ENCODE measurements around a stretch of chr18.

DNA sequence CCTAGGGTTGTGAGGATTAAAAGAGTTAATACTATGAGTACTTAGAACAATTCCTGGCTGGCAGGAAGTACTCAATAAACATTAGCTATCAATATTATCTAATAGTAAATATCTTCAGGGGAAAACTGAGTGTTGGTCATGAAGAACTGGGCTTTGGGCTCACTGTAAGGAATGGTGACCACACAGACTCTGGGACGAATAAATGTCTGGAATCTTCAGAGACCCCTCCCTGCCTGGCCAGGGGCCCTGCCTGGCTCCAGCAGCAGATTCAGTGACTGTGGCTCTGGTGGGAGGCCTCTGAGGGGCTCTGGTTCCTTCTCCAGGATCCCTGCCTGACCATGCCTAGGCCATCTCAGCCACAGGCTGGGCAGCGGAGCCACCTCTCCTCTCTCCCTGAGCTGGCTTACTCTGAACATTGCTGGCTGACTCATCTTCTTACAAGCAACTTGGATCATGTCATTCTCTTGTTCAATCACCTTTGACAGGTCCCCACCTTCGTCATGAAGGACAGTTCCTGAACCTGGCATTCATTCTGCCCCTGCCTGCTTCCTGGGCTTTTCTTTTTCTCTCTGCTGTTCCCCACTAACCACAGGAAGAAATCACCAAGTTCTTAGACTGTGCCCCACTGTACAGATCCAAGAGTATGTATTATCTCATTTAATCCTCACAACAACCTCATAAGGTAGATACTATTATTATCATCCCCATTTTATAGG lies 155.3 kb upstream of the SMAD2 start:
- PRO-cap: no peak

DNA sequence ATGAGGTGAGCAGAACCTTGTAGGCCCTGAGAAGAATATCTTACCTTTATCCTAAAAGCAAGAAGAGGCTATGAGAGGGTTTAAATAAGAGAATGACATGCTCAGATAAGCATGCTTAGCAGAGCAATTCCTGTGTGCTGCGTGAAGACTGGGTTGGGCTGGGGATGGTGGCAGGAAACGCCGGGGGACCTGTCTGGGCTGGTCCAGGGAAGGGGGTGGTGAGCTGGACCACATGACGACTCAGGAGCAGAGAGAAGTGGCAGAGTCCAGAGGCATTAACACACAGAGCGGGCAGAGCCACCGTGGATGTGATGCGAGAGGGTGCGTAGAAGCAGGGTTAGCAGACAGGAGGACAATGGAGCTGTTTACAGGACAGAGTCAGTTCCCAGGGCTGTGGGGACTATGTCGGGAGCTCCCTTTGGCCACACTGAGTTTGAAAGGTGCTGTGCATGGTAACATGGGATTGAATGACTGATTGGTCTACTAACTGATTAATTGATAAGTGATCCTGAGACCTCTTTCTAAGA lies 84.5 kb downstream of the ZBTB7C start:
- PRO-cap: no peak

DNA sequence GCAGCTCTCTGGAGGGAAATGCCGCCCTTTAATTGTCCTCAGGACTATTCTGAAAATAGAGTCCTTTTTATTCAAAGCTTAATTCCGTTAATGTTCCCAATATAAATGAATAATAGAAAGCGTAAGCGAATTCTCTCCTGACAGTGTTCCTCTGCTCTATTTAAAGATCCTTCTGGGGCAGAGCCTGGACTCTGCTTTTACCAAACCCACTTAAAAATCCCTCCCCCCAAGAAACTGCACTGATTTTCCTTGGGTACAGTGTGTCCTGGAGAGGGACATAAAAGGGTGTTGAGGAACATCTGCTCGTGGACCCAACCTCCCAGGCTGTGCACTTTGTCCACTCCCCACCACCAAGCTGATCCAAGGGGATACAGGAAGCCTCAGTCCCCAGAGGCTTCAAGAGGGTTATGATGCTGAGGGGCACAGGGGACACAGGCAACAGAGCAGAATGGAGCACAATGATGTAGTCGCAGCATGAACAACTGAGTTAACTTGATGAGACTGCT lies 40.1 kb upstream of the ZBTB7C start:
- PRO-cap: no peak

DNA sequence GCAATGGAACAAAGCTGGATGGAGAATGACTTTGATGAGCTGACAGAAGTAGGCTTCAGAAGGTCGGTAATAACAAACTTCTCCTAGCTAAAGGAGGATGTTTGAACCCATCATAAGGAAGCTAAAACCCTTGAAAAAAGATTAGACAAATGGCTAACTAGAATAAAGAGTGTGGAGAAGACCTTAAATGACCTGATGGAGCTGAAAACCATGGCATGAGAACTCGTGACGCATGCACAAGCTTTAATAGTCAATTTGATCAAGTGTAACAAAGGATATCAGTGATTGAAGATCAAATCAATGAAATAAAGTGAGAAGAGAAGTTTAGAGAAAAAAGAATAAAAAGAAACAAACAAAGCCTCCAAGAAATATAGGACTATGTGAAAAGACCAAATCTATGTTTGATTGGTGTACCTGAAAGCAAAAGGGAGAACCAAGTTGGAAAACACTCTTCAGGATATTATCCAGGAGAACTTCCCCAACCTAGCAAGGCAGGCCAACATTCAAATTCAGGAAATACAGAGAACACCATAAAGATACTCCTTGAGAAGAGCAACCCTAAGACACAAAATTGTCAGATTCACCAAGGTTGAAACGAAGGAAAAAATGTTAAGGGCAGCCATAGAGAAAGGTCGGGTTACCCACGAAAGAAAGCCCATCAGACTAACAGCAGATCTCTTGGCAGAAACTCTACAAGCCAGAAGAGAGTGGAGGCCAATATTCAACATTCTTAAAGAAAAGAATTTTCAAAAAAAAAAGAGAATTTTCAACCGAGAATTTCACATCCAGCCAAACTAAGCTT lies 111.5 kb downstream of the CTIF start:
- PRO-cap: no peak

GRCh38 chr18:48657297-48657954 lies 118.6 kb downstream of the CTIF start:
- PRO-cap: no peak

DNA sequence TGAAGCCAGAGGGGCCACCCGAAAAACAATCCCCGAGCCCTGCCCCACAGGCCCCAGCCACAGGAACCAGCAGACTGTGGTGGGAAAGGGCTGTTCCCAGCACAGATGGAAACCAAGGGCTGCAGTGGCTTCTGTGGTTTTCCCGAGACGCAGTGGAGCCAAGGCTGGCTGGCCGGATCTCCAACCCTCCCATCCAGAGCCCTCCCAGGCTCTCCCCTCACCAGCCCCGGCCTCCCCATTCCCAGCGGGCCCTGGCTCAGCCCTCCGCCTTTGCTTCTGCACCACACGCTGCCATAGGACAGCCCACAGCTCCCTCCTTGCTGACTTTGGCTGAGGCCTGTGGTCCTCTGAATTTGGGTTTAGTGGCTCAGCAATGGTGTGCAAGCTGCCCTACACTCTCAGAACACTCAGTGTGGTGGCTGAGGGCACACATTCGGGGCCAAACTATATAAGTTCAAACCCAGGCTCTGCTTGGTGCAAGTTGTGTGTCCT lies 200.2 kb downstream of the SMAD7 start:
- PRO-cap: no peak

DNA sequence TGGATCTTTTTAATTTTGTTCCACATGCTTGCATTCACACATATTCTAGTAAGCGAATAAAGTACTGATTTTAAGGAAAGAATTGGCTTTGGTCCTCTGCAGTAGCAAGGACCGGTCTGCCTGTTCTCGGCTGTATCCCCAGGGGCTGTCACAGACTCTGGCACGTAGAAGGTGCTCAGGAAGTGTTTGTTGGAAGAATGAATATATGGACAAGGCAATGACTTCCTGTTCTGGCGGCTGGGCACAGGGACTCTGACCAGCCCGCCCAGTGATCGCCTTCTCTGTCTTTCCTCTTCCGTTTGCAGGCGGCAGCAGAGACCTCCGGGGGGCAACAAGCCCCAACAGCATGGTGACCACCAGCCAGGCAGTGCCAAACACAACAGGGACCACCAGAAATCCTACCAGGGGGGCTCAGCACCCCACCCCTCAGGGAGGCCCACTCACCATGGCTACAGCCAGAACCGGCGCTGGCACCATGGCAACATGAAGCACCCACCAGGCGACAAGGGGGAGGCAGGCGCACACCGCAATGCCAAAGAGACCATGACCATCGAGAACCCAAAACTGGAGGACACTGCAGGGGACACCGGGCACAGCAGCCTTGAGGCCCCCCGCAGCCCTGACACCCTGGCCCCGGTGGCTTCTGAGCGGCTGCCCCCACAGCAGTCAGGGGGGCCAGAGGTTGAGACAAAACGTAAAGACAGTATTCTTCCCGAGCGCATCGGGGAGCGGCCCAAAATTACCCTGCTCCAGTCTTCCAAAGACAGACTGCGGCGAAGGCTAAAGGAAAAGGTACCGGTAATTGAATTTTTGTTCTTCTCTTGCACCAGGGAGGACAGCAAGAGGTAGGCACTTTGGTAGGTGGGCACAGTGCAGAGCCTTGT lies 192.9 kb downstream of the SMAD7 start:
- PRO-cap: no peak

DNA sequence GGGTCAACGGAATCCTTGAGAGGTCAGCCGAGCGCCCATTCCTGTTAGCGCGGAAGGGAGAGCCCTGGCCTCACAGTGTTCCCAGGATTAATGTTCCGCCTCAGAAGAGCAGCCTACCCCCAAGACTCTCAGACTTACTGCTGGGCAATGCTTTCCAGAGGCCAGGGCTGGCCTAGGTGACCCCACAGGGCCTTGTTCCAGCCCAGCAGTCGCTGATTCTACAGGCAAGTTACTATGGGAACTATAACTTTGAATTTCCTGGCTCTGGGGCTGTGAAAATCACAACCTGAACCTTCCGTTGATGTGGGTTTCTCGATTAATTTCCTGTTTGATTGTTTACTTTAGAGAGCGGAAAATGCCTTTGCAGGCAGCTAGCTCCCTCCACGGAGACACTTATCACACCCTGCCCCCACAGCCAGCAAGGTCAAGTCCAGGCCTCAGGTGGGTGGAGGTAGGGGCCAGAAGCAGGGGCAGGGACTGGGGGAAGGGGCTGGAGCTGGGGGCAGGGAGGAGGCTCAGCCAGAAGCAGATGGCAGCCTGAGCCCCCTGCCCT lies 108.2 kb downstream of the SMAD7 start:
- PRO-cap: no peak

DNA sequence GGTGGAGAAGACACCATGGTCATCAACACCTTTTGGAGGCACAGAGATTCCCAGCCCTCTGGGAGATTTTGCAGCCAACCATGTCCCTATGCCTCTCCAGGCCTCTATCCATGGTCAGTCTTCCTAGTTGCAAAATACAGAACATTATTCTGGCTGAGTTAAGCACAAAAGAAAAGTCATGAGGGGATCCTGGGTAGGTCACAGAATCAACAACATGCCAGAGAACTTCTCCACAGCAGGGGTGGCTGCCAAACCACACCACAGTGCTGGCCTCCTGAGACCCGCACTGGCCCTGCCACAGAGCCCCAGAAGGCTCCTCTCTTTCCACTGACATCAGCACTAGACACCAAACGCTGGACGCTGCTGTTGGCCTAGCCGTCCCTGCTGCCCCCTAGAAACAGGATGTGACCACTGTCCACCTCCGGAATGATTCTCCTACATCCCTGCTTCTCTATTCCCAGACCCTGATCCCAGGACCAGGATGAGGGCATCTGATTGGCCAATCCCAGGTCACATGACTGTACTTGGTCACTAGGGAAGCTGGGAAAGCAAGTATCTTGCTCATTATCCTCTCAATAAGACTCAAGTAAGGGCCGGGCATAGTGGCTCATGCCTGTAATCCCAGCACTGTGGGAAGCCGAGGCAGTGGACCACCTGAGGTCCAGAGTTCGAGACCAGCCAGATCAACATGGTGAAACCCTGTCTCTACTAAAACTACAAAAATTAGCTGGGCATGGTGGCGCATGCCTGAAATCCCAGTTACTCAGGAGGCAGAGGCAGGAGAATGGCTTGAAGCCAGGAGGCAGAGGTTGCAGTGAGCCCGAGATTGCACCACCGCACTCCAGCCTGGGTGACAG lies 47.6 kb downstream of the SMAD7 start:
- PRO-cap: no peak

GRCh38 chr18:48924343-48925422 lies 26.1 kb downstream of the SMAD7 start:
- PRO-cap: no peak

DNA sequence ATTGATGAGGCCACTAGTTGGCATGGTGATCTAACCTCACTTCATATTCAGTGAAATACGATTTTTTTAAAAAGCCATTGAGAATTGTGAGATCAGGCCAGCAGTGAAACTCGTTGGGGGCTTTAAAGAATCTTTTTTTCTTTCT lies 2.3 kb upstream of the SMAD7 start:
- PRO-cap: no peak

GRCh38 chr18:48974263-48974674 lies 23.5 kb upstream of the SMAD7 start:
- PRO-cap: no peak

- PRO-cap: no peak
These were observed 24.4 kb upstream of the SMAD7 start for GRCh38 chr18:48975172-48975649.

DNA sequence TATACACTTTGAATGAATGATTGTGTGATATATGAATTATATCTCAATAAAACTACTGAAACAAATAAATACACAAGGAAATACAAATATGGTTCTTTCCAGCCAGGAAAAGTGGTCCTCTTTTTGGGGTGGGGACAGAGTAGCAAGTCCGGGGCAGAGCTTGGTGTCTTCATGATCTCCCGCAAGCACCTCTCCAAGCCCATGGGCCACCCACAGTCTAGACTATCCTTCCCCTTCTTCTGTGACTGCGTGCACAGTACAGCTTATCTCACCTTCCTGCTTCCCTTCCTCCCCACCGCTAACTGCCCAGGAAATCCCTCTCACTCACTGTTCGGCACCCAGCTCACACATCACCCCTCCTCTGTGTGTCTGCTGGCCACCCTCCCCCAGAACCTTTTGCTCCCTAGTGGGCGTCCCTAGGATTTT lies 31.4 kb upstream of the SMAD7 start:
- PRO-cap: no peak

GRCh38 chr18:48991538-48992586 lies 41.1 kb upstream of the SMAD7 start:
- PRO-cap: no peak

- PRO-cap: no peak
These were observed 42.0 kb upstream of the SMAD7 start for GRCh38 chr18:48992636-48993309.

GRCh38 chr18:49023354-49024008 lies 72.7 kb upstream of the SMAD7 start:
- PRO-cap: bidirectional peak, plus-strand start at chr18:49023692, minus-strand start at chr18:49023526

GRCh38 chr18:49031458-49032194 lies 80.9 kb upstream of the SMAD7 start:
- PRO-cap: no peak

GRCh38 chr18:49168996-49169318 lies 218.2 kb upstream of the SMAD7 start:
- PRO-cap: no peak

GRCh38 chr18:49254774-49255269 lies 205.6 kb downstream of the DYM start:
- PRO-cap: no peak